ENCODE measurements around the gene CREB3L2.

GRCh38 chr7:137949353-137950099 is 52.4 kb downstream of the CREB3L2 start:
- PRO-cap: no peak

GRCh38 chr7:137950777-137951398 is 51.0 kb downstream of the CREB3L2 start:
- PRO-cap: no peak

- PRO-cap: no peak
These were observed 48.2 kb downstream of the CREB3L2 start for GRCh38 chr7:137953521-137954255.

GRCh38 chr7:137975203-137975841 is 26.6 kb downstream of the CREB3L2 start:
- PRO-cap: unidirectional peak, minus-strand start at chr7:137975316

DNA sequence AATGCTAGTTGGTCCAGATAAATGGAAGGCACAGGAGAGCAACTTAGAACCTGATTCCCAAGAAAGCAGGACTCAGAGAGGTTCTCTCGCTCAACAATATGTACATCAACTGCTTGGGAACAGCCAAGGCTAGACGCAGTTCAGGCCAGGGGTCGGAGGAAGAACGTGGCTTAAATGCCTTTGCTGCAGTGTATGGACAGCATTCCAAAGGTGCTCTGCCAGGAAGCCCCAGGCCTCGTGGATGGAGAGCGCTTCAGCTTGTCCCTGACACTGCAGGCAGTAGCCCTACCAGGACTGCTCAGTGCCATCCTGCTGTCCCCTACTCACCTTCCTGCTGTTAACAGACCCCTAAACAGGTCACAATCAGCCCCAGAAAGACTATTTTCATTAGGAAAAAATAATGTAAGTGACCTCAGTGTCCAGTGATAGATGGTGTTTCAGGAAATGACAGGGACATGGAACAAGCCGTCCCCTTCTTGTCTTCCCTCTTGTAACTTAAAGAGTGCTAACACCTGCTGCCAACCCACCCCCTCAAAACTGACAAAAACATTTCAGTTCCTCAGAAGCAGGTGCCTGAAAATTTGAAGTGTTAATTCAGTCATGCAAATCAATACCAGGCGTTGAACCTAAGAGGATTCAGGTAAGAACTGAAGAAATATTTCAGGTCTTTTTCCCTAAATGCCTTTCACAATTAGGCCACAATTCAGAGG is 16.5 kb downstream of the CREB3L2 start:
- PRO-cap: no peak

DNA sequence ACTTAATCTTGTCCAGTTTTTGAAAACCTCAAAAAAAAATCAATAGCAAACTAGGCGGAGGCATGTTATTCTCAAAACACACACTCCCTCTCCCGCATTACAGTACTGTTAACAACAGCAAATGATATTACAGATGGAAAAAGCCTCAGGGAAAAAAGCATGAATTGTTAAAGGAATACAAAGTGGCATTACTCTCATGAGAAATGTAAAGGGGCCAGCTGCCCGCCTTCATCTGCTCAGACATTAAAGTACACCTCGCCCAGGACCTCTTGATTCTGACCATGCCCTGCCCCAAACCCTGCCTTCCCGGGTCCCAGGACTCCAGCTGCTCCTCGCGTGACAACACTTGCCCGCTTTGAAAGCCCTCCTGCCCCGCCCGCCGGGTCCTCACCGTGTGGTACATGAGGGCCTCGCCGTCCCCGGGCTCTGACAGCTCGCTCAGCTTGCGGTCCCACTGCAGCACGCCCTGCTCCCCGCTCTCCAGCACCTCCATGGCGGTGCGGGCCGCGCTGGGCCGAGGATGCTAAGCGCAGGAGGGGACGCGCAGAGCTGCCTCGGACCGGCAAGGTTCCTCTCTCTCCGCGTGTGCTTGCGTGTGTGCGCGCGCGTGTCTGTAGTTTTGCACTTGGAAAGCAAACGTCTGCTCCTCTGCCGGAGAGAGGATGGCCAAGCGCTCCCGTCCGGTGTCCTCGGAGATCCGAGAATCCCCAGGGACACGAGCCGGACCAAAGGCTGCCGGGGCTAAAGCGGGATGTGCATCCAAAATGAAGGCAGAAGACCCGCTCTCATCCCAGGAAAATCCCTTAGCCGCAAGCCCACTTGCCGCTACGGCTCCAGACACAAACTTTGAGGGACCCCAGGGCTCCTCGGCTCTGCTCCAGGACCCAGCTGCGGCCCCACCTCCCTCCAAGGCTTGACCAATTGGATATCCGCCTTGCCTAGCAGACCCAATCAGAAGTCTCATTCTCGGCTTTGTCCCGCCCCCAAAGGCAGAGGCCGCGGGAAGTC is at the start of gene CREB3L2:
Gene CREB3L2 (minus strand): TSS at position 874 of the 1,008 bp plus-strand sequence.
- PRO-cap: bidirectional peak, plus-strand start at position 432 of the sequence, minus-strand start at position 357 of the sequence; unidirectional peak, minus-strand start at position 587 of the sequence; unidirectional peak, minus-strand start at position 705 of the sequence; unidirectional peak, minus-strand start at position 848 of the sequence

GRCh38 chr7:138125983-138126349 is 49.7 kb downstream of the AKR1D1 start:
- PRO-cap: no peak

DNA sequence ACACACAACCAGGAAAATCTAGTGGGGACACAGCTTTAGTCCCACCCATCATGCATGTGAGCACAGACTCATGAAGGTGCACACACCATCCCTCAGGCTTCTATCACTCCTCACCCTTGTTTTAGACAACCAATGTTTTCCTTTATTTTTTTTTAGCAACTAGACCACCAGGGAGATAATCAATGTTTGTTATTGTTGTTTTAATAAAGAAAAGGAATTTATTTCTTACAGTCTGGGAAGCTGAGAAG is 151.1 kb upstream of the TRIM24 start:
- PRO-cap: no peak

- PRO-cap: no peak
These were observed 59.0 kb downstream of the TRIM24 start for GRCh38 chr7:138518794-138519646.

GRCh38 chr7:138776017-138776603 is 21.7 kb upstream of the TMEM213 start:
- PRO-cap: no peak

GRCh38 chr7:138958520-138959141 is 22.6 kb downstream of the KIAA1549 start:
- PRO-cap: no peak

GRCh38 chr7:138979438-138980435 is 1.5 kb downstream of the KIAA1549 start:
- PRO-cap: no peak

DNA sequence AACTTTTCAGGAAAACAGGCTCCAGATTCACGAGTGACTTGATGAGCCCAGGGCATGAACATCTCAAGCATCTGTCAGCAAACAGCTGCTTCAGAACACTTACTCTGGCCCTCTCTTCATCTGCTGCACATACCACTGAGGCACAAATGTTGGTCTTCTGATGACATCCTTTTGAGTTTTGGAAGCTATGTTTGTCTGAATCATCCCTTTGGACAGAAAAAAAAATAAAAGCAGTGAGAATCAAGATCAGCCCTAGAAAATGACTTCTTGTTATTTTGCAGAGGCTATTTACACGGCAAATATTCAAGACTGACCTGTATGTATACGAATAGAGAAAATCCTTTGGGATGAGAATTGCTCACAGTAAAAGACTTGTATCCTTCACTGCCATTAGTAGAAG is 25.1 kb upstream of the ZC3HAV1L start:
- PRO-cap: no peak

- PRO-cap: no peak
These were observed 26.5 kb upstream of the ZC3HAV1L start for GRCh38 chr7:139062199-139062896.

DNA sequence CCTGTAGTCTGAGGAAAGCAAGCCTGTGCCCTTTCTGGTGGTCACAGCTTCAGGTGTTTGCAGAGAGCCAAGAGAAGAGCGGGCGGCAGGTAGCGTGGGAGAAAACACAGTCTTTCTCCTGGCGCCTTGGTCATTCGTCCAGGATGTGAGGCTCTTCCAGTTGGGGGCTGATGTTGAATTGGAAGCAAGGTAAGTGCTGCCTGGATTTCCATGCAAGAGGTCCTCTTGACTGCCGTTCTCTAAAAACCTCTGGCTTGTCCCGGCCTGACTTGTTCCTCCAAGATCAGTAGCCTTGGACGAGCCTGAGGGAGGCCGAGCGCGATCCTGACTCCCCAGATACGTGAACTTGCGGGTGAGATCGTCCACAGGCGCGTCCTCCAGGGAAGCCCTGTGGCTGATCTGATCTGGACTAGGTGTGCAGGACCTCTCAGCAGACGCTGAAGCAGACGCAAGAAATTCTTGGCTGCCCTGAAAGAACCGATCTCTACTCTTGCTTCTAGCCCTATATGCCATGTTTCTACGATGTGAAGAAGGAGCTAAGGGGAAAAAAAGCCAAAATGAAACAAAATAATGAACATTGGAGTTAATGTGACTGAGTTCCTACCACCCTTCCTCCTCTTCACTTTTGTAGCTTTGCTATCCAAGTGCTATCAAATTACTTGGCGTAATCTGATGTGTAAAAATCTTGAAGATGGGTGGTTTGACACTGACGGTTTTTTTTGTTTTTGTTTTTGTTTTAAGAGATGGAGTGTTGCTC is 29.6 kb downstream of the ZC3HAV1 start:
- PRO-cap: no peak

- PRO-cap: bidirectional peak, plus-strand start at chr7:139108865, minus-strand start at chr7:139108568
These were observed 1.1 kb downstream of the ZC3HAV1 start for GRCh38 chr7:139108546-139108749.

GRCh38 chr7:139361621-139362145 is 2.0 kb downstream of the LUC7L2 start:
- PRO-cap: no peak

GRCh38 chr7:139371480-139371739 is 11.7 kb downstream of the LUC7L2 start:
- PRO-cap: no peak

- PRO-cap: no peak
These were observed 107.4 kb downstream of the CLEC2L start for GRCh38 chr7:139630716-139631496.

DNA sequence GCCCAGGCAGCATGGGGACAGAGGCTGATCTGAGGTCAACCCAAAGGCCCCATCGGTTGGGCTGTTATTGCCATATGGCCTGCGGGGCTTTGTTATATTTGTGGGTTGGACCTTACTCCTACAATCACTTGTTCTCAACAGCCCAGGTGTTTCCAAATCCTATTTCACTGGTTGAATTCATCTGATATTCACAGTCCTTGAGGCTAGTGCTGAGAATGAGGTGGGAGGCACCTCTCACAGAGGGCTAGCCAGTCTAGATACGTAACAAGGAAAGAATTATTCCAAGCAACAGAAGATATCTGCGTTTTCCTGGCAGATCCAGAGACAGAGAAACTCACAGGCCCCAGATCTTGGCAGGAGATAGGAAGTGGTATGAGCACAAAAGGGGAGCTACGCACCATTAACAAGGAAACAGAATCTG is 117.3 kb downstream of the HIPK2 start:
- PRO-cap: no peak